ENCODE measurements around the gene TRMT61A.

GRCh38 chr14:103160807-103161483, 37.7 kb downstream of the TNFAIP2 start:
- PRO-cap: no peak
- RRBS: no CpG with 5 or more reads among the region's 5 CpGs

DNA sequence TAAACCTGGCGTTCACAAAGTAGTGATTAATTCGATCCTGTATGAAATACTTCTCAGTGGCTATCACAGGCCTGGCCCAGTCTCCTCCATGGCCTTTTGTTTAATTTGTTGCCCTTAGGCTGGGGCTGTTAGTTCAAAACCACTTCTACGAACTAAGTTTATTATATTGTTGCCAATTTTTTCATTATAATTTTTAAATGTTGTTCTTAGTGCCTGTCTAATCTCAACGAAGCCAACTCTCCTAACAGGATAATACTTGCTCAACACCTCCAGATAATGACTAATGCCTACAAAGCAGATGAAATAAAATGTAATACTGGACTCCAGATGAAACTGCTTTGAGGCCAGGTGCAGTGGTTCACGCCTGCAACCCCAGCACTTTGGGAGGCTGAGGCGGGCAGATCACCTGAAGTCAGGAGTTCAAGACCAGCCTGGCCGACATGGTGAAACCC, 62.4 kb downstream of the TNFAIP2 start:
- PRO-cap: no peak
- RRBS: no CpG with 5 or more reads among the region's 7 CpGs

DNA sequence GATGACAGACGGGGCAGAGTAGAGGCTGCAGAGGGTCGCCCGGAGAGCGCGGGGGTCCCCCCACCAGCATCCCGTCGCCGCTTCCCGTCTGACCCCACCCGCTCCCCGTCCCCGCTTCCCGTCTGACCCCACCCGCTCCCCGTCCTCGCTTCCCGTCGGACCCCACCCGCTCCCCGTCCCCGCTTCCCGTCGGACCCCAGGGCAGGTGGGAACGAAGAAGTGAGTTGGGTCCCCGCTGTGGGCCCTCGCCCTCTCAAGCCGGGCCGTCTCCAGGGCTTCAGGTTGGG, 66.2 kb downstream of the TNFAIP2 start:
- PRO-cap: no peak
- RRBS: 23% methylated on average over 3 of the region's 28 CpGs

DNA sequence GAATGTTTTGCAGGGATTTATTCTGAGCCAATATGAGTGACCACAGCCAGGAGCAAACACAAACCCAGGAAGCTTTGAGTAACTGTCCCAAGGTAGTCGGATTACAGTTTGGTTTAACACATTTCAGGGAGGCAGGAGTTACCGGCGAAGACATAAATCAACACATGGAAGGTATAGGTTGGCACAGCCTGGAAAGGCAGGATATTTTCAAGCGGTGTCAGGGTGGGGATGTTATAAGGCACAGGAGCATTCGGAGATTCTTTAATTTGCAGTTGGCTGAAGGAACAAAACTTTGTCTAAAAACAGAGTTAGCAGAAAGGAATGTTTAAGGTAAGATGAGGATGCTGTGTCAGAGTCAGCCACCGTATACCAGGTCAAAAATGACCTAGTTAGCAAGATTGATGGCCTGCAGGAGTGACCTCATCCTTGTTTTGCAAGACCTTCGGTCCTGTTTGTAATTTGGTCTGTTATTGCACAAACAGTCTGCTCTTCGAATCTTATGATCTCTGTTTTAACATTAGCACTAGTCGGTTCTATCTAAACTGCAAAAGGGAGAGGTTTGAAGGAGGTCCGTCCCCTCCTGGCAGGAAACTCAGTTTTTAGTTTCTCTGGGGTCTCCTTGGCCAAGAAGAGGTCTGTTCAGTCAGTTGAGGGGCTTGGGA, 75.4 kb downstream of the TNFAIP2 start:
- PRO-cap: no peak
- RRBS: no CpG with 5 or more reads among the region's 10 CpGs

GRCh38 chr14:103319321-103319892, 14.6 kb upstream of the EIF5 start:
- PRO-cap: unidirectional peak, minus-strand start at chr14:103319443
- RRBS: no CpG with 5 or more reads among the region's 7 CpGs

- PRO-cap: no peak
- RRBS: no CpG with 5 or more reads among the region's 3 CpGs
Measured at GRCh38 chr14:103341545-103341988, 7.5 kb downstream of the EIF5 start.

DNA sequence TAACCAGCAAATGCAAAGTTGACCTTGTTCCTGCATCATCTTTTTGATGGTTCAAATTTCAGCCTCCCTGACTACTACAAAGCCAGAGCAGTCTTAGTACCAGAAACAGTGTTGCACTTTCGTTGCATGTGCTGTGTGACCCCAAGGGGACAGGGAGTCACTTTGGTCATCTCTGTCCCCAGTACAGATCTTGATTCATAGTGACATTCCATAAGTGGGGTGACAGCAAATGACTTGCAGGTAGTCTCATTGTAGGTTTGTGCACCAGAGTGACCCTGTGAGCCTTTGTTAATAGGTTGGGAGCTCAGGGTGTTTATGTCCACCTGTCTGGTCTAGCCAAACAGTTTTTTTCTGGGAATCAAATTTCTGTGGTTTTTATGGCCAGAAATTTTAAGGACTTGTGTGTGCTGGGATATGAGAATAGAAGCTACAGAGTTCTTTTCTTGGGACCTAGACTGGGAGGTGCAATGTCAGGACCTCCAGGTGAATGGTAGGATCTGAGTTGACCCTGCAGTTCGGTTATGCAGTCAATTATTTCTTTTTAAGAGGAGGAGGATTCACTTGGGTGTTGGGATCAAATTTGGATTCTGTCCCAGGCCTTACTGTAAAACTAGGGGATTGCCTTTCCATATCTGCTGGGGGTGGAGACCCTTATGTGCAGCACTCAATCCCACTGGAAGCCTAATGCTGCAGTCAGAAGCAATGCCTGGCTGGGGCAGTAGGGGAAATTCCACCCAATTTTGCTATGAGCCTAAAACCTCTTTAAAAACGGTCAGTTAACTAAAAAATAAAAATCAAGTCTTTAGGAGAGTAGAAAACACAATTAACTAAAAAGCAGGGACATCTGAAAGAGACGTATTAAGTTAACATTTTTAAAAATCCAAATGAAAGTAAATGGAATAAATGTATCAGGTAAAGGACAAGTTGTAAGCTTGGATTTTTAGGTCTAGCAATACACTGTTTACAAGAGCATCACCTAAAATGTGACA, 10.2 kb downstream of the EIF5 start:
- PRO-cap: no peak
- RRBS: no CpG with 5 or more reads among the region's 4 CpGs

DNA sequence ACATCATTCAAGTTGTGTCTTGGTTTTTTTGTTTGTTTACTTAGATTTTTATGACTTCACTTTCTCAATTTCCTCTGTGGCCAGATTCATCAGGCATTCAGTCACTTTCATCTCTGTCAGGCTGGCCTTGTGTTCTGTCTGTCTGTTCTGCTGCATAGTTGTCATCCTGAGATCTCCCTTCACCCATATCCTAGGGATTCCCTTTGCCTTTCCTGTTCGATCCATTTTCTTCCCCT, 10.1 kb downstream of the MARK3 start:
- PRO-cap: no peak
- RRBS: no CpG with 5 or more reads among the region's 1 CpG

DNA sequence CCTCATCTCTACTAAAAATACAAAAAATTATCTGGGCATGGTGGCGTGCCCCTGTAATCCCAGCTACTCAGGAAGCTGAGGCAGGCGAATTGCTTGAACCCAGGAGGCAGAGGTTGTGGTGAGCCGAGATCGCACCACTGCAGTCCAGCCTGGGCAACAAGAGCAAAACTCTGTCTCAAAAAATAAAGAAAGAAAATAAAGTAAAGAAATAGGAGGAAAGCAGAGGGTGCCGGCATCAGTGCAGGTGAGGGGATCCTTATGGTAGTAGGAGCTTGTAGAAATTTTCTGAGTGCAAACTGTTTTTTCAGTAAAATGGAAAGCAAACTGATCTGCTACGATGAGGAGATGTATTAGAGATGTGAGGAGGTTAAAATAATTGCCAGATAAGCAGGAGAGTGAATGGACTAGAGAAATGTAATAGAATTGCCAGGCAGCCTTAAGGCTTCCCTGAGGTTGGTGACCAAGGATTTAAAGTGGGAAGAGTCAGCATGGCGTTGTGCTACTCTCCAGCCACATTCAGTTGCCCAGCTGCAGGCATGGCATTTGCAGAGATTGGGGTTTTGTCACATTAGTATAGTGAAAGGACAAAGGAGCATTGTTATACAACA, 31.5 kb downstream of the MARK3 start:
- PRO-cap: no peak
- RRBS: no CpG with 5 or more reads among the region's 7 CpGs

DNA sequence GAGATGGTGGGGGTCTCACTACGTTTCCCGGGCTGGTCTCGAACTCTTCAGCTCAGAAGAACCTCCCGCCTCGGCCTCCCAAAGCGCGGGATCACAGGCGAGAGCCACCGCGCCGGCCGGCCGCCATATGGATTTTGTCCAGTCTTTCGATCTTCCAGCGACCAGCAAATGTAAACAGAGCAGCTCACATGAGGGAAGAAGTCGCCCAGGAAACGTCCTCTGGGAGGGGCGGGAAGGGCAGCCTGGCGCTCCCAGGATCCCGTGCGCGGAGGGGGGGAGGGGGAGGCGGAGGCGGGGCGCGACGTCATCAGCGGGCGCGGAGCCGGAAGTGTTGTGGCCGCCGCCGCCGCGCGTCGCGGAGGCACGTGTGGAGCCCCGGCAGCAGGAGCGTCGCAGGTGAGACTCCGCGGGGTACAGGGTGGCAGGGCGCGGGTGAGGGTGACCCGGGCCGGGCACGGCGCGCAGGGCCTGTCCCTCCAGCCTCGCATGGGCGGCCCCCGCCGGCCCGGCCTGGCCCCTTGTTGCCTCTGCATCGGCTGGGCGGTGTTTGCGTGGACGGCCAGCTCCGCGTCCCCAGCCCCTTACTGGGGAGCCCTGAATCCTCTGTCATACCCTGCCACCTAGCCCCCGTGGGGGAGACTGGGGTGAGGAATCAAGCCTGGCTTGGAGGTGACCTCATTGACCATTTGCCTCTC, at the start of gene TRMT61A:
TRMT61A (plus strand) TSS at position 331 of the 695 bp plus-strand sequence.
- PRO-cap: bidirectional peak, plus-strand start at position 310 of the sequence, minus-strand start at position 136 of the sequence
- RRBS: 1% methylated on average over 28 of the region's 64 CpGs

GRCh38 chr14:103558803-103559440, 3.5 kb downstream of the BAG5 start:
- PRO-cap: no peak
- RRBS: no CpG with 5 or more reads among the region's 7 CpGs

GRCh38 chr14:103561270-103561780, 1.1 kb downstream of the BAG5 start:
- PRO-cap: bidirectional peak, plus-strand start at chr14:103561482, minus-strand start at chr14:103561442
- RRBS: no CpG with 5 or more reads among the region's 15 CpGs

- PRO-cap: no peak
- RRBS: no CpG with 5 or more reads among the region's 17 CpGs
Measured at GRCh38 chr14:103594072-103594764, 31.5 kb downstream of the COA8 start.

GRCh38 chr14:103669947-103670355, 40.9 kb downstream of the KLC1 start:
- PRO-cap: no peak
- RRBS: no CpG with 5 or more reads among the region's 8 CpGs

DNA sequence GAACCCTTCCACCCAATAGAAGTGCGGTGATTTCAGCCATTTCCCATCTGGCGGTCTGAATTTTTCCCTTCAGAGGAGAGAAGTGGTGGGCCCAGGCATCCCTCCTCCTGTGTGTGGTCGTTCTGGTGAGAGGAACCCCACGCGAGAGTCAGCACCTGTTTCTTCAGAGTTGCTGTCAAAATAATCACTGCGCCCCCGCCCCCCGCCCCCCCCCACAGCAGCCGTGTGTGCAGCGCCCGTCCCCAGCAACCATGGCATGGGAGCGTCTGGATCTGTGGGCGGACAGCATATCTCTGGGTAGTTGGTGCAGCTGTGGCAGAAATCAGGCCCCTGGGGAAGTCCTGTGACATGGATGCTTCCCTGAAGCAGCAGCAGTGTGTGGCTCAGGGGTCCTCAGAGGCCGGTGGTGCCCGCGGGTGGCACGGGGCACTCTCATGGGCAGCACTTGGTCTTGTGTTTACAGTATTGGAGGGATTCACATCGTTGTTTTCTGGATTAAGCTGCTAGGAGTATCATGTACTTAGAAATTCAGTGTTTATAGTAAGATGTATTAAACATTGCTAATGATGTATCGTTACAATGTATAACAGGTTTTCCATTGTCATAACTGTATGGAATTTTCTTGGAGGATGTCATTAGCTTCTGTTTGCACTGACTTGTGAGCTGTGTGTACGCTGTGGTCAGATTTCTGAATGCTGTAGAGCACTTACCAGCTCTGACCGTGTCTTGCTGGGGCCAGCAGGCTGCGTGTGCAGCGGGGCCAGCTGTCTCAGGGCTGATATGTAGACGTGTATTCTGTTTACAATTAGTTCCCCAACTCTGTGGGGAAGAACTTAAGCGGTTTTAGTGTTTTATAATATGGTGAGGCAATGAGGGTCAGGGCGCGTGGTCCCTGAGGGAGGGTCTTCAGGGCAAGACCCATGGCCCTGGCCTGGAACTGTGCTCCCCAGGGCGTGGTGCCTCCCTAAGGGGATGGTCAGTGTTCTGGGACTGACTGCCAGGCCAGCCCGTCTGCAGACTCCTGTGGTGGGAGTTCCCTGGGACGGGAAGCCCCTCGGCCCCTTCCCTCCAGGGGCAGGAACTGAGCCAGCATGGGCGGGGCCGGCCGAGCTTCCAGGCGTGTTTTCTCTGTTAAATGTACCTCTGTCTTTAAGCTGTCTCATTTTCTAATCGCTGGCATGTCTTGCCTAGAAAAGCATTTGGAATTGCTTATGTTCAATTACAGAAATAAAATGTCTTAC, 18.9 kb downstream of the XRCC3 start:
- PRO-cap: no peak
- RRBS: no CpG with 5 or more reads among the region's 36 CpGs

- PRO-cap: no peak
- RRBS: no CpG with 5 or more reads among the region's 18 CpGs
Measured at GRCh38 chr14:103713541-103714267, 1.5 kb downstream of the XRCC3 start.

DNA sequence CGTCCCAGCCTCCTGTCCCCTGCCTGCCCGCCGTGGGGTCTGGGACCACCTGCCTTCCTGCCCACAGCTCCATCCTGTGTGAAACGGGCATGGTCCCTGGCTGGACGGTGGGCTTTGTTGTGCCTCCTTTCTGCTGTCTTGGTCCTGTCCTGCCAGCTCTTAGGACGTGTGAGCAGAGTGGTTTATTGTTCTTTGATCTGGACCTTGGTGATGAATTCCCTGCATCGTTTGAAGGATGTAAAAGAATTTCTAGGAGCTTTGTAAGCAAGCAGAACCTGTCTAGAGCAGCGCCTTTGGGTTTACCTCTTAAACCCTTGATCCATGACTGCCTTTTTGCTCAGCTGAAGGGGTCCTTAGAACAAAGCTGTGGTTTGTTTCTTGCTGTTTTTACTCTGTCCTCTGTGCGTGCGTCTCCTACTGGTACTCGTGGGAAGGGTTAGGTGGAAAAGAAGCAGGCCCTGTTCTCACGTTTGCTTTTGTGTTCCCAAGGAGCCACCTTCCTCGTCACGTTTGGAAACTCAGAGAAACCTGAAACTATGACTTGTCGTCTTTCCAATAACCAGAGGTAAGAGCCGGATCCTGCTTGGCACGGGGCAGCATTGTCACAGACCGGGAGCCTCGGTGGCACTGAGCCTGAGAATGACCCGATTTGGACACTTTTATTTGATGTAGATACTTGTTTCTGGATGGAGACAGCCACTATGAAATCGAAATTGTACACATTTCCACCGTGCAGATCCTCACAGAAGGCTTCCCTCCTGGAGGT, 13.0 kb downstream of the ZFYVE21 start:
- PRO-cap: no peak
- RRBS: no CpG with 5 or more reads among the region's 22 CpGs

GRCh38 chr14:103819889-103820505, 27.4 kb downstream of the PPP1R13B start:
- PRO-cap: no peak
- RRBS: no CpG with 5 or more reads among the region's 8 CpGs

- PRO-cap: no peak
- RRBS: no CpG with 5 or more reads among the region's 9 CpGs
Measured at GRCh38 chr14:103861493-103862145, 14.2 kb upstream of the PPP1R13B start.

- PRO-cap: no peak
- RRBS: no CpG with 5 or more reads among the region's 7 CpGs
Measured at GRCh38 chr14:103862297-103862647, 14.9 kb upstream of the PPP1R13B start.

All from kidney (tissue), 2 donors.